GM23248 (cell line): ENCODE data around the gene GPR85.

- RAMPAGE, long total RNA = no peak
Measured at GRCh38 chr7:107475894-107476196, 6.0 kb downstream of the GPR22 start.

DNA sequence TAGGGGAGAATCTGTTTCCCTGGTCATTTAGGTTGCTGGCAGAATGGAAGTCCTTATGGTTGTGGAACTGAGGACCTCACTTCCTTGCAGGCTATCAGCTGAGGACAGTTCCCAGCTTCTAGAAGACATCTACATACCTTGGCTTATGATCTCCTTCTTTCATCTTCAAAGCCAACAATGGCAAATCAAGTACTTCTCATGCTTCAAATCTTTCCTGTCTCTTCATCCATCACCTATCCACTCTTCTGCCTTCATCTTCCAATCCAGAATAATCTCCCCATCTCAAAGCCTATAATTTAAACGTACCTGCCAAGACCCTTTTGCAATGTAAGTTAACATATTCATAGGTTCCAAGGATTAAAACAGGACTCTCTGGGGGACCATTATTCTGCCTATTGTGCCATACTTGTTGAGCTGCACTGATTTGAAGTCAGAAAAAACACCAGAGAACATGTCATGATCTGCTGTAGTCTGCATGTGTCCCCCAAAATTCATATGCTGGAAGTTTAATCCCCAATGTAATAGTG, 22.7 kb downstream of the GPR22 start:
- RAMPAGE, long total RNA = no peak

DNA sequence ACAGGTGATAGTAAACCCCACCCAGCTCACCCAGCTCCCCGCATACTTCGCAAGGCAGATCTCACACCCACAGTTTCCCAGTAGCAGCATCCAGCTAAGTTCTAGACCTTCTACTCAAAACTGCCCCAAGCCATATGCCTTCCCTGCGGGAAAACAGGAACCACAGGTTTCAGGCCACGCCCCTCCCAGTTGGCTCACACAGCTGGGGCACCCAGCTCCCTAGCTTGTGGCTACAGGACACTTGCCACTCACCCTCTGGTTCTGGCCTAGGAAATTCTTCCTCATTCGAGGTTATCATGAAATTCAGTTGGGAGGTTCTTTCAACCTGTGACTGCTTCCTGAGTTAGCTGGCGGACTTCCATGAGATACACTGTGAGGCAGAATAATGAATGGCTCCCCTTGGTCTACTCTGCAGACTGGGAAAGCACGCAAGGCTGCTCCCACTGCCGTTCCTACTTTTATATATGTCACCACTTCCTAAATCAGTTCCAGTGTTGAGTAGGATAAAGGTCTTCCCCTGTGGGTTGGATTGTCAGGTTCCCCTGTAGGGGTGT, 36.8 kb downstream of the GPR22 start:
- RAMPAGE, long total RNA = no peak

DNA sequence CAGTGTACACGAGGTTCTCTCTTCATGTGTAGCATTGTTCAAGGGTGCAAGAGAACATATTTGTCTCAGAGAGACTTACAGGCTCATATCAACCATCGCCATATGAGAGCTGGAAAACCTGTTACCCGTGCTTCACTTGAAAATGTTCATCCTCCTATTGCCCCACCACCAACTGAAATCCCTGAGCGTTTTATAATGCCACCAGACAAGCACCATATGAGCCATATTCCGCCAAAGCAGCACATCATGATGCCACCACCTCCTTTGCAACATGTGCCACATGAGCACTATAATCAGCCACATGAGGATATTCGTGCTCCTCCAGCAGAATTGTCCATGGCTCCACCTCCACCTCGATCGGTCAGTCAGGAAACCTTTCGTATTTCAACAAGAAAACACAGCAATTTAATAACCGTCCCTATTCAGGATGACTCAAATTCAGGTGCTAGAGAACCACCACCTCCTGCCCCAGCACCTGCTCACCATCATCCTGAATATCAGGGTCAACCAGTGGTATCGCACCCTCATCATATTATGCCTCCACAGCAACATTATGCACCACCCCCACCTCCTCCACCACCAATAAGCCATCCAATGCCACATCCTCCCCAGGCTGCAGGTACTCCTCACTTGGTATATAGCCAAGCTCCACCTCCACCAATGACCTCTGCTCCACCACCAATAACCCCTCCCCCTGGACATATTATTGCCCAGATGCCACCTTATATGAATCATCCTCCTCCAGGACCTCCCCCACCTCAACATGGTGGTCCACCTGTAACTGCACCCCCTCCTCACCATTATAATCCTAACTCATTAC, 14.4 kb downstream of the CBLL1 start:
- RAMPAGE, long total RNA = no peak

DNA sequence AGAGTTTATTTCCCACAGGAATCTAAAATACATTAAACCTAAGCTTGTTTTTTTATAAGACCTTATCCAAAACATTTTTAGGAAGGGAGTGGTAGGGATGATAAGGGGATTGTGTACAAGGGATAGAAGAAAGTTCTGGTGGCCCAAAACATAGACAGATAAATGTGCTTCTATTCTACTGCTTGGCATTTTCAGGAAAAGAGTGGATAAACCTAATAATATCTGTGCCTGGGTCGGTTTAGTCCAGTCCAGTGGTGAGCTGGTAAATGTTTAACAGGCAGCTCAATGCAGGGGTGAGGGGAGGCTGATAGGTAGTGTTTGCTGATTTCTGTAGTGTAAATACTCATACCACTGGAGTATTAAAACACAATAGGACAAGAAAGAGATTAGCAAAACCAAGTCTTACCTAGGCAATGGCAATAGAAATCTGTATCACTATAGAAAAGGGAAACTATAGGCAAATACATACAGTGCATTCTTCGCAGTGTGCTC, 35.4 kb downstream of the LAMB4 start:
- RAMPAGE, long total RNA = no peak

DNA sequence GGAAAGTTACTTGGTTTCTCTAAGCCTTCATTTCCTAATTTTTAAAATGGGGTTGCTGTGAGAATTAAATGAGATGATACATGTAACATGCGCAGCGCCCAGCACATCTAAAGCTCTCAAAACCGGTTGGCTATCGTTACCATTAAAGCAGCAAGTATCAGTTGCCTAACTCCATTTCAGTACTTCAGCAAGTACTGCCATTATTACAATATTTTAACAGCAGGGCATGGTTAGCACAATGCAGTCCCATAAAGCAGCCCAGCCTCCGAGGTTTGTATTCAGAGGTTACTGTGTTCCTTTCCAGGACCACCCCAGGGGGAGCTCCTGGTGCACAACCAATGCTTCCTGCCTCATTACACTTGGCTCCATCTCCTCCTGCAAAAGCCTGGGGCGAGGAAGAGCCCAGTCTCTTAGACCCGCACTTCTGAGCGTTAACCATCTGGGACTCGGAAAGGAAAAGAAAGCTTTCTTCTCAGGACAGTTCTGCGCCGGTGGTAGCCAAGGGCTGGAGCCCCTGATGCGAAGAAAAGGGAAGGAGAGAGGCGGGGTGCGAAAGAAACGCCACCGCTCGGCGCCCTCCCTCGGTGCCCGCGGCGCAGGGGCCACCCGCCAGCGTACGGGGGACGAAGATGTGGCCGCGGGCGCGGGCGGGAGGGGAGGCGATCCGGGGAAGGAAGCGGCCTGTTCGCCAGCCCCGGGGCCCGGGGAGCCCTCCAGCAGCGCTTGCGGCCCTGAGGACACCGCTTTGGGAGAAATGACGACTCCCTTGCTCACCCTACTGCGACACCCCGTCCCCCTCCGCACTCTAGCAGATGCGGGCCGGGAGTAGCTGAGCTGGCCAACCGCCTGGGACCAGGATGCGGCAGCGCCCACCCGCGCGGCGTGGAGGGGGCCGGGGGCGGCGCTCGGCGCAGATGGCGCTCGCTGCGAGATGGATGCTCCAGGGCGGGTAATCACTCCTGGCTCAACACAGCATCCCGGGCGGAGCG, 1.5 kb downstream of the NRCAM start:
- RAMPAGE, long total RNA = no peak

- RAMPAGE, long total RNA = no peak
Measured at GRCh38 chr7:108523583-108523993, 2.3 kb downstream of the PNPLA8 start.

DNA sequence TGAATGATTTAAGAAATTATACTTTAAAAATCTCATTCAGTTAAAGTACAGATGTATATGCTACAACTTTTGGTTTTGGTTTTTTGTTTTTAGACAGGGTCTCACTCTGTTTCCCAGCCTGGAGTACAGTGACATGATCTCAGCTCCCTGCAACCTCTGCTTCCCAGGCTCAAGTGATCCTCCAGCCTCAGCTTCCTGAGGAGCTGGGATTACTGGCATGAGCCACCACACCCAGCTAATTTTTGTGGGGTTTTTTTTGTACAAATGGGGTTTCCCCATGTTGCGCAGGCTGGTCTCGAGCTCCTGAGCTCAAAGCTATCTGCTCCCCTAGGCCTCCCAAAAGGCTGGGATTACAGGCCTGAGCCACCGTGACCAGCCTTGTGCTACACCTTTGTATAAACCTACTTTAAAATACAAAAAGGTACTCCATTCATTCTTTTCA, 46.8 kb downstream of the LRRN3 start:
- RAMPAGE, long total RNA = no peak

GRCh38 chr7:111205400-111206222, 114.7 kb downstream of the LRRN3 start:
- RAMPAGE, long total RNA = no peak

DNA sequence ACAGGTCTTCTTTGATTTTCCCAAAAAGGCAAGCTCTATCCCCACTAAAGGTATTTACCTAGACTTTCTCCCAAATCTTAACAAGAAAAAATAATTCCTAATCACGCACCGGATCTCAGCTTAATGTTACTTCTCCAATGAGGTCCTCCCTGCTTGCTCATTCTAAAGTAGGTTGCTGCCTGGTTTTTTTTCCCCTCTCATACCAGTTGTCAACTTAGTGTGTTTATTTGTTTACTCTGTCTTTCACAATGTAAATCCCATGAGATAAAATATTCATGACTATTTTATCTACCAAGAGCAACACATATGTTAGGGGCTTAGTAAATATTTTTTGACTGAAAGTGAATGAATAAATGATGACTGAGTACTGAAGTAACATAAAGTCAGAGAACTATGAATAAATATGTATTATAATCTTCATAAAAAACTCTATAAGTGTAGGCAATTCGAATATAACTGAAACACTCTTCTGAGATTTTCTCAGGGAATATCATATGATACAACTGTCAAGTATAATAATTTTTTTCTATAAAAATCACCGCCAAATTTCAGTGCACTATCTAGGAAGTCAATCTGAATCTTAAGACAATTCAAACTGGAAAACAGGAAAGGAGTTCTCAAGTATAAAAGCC, 140.6 kb downstream of the LRRN3 start:
- RAMPAGE, long total RNA = no peak

DNA sequence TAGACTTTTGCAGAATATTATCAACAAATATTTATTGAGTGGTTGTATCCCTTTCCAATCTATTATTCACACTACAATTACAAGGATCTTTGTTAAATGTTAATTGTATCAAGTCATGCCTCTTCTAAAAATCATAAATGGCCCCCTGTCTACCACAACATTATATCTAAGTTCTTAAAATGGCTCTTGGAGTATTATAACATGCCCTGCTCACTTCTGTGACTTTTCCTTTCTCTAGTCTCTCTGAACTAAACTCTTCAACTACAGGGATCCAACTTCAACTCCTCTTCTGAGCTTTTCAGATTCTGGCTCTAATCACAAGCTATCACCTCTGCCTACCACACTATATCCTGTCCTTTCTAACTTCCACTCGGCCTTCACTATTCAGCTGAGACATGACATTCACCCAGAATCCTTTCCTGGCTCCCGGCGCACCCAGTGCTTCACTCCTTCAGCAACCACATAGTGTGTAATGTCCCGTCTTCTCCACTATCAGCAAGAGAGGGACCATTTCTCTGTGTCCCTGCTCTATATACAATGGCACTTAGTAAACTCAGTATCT, 219.1 kb downstream of the IMMP2L start:
- RAMPAGE, long total RNA = no peak

- RAMPAGE, long total RNA = no peak
Measured at GRCh38 chr7:111392422-111393104, 169.7 kb downstream of the IMMP2L start.

GRCh38 chr7:111831078-111831943, 269.0 kb upstream of the IMMP2L start:
- RAMPAGE, long total RNA = no peak

GRCh38 chr7:111860380-111861017, 298.2 kb upstream of the IMMP2L start:
- RAMPAGE, long total RNA = no peak

DNA sequence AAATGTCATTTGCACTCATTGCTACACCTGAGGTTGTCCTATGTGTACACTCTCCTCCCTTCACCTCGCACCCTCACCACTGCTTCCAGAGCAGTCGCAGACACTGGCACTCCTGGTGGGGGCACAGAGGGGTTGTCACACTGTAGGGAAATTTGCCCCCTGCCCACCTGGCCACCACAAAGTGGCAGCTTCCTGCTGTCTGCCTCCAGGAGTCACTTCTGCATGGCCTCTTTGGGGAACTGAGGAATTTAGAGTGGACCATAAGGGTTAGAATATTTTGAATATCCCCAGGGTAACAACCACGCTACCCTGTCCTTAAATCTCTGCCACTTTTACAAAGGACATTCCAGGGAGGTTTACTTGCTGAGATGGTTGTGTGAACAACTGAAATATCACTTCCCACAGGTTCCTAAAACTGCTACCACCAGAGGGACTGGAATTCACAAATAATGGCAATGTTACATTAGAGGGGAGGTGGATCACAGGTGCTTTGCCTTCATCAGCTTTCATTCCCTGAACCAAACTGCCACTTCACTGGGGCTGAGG, 88.2 kb upstream of the IFRD1 start:
- RAMPAGE, long total RNA = no peak

GRCh38 chr7:112789612-112790228, 473 bp downstream of the TMEM168 start:
- RAMPAGE, long total RNA = no peak

DNA sequence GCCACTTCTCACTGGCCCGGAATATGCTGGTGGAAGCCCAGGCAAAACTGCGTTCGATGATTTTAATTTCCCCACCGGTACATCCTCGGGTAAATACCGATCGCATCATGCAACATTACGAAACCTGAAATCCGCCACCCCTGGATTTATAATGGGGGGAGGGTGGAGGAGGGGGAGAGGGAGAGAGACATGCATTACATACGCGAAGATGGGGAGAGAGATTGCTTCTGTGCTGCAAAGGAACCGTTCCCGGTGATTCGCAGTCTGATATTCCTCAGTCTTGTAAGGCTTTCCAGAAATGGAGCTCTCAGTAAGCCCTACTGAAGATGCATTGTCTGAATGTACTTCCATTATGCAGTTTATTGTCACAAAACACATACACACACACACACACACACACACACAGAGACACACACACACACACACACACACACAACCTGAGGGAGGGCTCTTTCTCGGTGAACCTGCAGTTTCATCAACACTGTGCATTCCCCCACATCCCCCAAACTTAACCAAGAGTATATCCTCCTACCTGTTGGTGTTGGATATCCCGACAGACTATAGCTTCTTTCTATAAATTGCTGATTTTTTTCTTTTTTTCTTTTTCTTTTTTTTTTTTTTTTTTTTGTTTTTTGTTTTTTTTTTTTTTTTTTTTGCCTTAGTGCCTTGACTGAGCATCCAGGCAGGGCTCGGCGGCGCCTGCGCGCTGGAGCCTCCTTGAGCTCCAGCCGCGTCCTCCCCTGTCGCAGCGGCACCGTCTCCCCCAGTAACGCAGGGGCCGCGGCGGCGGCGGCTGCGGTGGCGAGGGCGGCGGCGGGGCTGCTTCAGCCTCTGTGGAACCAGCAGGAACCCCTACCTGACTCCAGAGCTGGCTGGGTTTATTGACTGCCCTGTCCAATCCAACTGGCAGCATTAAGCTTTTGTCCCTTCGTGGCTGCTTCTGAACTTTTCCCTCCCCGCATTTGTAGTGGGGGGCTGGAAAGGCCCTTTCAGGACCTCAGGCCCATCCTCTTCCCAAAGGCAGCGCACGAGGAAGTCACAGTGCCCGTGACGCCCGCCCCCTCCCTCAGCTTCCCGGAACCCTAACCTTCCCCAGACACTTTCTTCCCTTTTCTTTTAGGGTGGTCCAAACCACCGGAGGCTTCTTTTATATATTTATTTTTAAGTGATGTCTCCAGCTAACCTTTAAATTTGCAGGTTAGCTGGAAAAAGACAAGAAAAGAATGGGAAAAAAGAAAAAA, at the start of gene GPR85:
Gene GPR85, minus strand, starts transcription at position 1,038 of the 1,241 bp plus-strand sequence.
- RAMPAGE, long total RNA = no peak

DNA sequence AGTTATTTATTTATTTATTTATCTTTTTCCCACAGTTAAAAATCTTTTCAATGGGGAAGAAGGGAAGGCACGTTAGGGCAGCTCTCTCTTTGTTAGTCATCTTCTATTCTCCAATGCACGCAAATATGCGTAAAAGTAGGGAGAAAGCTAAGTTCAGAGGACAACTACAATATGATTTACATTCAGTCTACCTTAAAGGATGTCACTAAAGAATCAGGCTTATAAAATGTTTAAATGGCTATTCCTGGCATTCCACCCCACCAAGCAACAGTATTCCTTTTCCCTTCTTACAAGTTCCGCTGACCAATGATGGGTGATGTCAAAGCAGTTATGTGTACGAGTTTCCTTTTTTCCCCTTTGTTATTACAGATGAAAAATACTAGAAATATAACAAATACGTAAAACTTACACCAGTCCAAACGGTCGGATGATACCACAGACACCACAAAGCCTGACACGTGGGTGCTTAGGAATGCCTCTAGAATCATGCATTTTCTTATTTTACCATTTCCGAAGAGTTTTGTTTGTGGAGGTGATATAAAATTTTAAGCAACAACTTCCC, 485 bp upstream of the GPR85 start:
- RAMPAGE, long total RNA = no peak

GRCh38 chr7:114084986-114086048, 166.5 kb upstream of the PPP1R3A start:
- RAMPAGE, long total RNA = no peak

DNA sequence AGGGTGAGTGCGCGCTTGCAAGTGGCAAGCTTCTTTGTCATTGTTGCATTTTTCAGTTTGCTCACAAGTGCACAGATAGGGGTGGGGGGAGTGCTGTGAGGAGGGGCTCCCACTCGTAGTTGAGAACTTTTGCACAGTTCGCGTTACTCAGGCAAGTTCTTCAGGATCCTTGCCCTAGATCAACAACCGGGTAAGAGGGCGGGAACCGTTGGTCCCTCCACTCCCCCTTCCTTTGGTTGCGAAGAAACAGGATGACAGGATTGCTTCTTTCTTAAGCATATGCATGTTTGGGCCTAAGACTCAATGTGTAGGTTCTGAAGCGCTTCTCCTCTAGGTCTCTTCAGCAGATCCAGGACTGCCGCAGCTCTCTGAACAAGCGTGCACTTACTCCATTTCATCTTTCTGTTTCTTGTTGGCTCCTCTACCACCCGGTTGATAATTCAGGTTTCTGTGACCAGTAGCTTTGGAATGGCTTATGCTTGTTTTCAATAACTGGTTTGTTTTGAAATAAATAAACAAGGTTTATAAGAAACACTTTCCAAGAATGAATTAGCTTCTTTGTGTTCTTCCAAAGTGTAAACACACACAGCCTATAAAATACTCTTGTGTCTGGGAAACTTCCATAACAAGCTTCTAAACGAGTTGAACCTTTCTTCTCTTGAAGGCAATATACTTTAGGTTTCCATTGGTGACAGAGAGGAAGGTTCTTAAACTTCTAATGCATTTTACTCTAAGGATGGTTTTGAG, 1.4 kb downstream of the MDFIC start:
- RAMPAGE, long total RNA = no peak